Thyroid gland (tissue), 7 donors: ENCODE data around the gene TRIM25.

- PRO-cap, 2 experiments, result peak in 1 of 2 experiments; most common minus-strand start chr17:56596610 (in 1)
- RAMPAGE, long total RNA, 5 experiments, result no peak in any of the 5 experiments
Measured at GRCh38 chr17:56596338-56597228, 3.1 kb downstream of the NOG start.

DNA sequence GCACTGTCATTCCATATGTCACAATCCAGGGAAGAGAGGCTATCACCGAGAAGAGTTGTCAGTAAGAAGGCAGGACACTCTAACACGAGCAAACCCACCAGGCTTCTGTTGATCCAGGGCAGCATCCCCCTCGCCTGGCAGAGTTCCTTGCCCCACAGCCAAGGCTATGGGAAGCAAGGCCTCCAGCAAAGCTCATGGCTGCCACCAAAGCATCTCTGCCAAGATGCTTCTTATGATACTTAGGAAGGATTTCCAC, 23.2 kb downstream of the TRIM25 start:
- PRO-cap, 2 experiments, result no peak in any of the 2 experiments
- RAMPAGE, long total RNA, 5 experiments, result no peak in any of the 5 experiments

- PRO-cap, 2 experiments, result no peak in any of the 2 experiments
- RAMPAGE, long total RNA, 5 experiments, result no peak in any of the 5 experiments
Measured at GRCh38 chr17:56903986-56904790, 9.7 kb downstream of the TRIM25 start.

DNA sequence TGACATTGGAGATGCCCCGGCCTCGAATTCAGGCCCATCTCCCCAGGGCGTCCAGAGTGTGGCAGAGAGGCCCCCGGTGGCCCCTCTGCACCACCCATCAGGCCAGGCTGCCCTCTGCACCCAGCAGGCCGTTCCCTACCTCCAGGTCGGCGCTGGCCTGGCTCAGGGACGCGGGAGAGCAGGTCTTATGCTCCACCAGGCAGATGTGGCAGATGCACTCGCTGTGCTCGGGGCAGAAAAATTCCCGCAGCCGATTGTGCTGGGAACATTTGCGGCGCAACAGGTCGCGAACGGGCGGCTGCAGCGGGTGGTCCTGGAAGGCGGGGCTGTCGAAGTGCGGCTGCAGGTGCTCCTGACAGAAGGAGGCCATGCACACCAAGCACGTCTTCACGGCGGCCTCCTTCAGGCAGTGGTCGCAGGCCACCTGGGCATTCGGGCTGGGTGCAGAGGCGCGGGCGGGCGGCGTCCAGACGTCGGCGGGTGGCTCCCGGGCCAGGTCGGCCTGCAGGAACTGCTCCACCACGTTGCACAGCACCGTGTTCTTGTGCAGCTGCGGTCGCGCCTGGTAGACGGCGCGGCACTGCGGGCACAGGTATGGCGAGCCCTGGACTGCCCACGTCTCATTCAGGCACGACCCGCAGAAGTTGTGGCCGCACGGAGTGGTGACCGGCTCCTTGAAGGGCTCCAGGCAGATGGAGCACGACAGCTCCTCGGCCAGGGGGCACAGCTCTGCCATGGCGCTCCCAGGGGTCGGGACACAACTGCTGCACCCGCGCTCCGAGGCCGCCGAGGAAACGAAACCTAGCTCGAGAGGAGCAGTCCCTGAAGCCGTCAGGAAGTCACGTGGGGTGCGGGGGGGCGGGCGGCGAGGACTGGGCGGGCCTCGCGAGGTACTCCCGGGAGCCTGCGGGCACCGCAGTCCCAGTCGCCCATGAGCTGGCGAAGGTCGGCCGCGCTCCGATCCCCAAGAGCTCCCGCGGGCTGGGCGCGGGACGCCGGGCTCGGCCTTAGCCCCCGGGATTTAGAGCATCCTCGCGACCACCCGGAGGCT, at the start of gene TRIM25:
TRIM25 (minus strand) TSS at position 797 of the 1,051 bp plus-strand sequence.
- PRO-cap, 2 experiments, result peak in 2 of 2 experiments; most common plus-strand start position 924 of the sequence (in 2); most common minus-strand start position 796 of the sequence (in 2)
- RAMPAGE, long total RNA, 5 experiments, result start-site peak on the minus strand in 4 of 5 experiments, centred at positions 792 to 805 of the sequence, 42 to 113 reads per replicate

DNA sequence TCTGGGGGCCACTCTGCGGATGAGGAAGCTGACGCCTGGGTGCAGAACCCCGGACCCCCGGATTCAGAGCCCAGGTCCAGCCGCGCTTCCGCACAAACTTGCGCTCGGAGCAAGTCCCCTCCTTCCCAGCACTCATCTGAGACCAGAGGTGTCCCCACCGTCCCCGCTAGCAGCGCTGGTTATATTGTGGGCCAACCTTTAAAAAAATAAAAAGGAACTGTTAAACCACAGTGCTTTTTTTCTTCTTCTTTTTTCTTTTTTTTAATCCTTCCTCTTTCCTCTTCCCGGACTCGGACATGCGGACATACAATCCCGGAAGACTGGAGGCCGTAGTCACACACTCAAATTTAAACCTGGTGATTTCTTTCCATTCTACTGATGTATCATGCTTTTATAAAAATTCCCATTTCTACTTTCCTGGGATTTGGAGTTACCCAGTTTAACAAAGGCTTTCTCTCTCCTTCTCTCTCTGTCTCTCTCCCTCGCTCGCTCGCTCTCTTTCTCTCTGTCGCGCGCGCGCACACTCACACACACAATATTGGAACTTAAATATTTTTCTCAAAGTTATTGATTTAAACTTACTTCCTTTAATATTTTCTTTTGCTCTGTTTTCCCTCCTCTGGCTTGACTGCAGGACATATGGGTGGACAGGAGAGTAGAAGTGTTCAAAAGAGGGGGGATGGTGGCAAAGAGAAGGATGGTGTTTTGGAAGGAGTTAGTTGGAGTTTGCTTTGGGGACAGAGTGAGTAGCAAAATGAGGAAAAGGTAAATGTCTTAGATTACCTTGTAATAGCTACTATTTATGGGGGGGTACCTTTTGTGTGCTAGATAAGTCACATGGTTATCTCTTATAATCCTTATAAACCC, 688 bp upstream of the TRIM25 start:
- PRO-cap, 2 experiments, result peak in 1 of 2 experiments; most common plus-strand start position 309 of the sequence (in 1); most common minus-strand start position 138 of the sequence (in 1)
- RAMPAGE, long total RNA, 5 experiments, result no peak in any of the 5 experiments

DNA sequence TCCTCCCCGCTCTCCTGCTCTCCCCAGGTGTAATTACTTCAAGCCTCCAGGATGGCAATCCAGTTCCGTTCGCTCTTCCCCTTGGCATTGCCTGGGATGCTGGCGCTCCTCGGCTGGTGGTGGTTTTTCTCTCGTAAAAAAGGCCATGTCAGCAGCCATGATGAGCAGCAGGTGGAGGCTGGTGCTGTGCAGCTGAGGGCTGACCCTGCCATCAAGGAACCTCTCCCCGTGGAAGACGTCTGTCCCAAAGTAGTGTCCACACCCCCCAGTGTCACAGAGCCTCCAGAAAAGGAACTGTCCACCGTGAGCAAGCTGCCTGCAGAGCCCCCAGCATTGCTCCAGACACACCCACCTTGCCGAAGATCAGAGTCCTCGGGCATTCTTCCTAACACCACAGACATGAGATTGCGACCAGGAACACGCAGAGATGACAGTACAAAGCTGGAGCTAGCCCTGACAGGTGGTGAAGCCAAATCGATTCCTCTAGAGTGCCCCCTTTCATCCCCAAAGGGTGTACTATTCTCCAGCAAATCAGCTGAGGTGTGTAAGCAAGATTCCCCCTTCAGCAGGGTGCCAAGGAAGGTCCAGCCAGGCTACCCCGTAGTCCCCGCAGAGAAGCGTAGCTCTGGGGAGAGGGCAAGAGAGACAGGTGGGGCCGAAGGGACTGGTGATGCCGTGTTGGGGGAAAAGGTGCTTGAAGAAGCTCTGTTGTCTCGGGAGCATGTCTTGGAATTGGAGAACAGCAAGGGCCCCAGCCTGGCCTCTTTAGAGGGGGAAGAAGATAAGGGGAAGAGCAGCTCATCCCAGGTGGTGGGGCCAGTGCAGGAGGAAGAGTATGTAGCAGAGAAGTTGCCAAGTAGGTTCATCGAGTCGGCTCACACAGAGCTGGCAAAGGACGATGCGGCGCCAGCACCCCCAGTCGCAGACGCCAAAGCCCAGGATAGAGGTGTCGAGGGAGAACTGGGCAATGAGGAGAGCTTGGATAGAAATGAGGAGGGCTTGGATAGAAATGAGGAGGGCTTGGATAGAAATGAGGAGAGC, 20.7 kb downstream of the AKAP1 start:
- PRO-cap, 2 experiments, result no peak in any of the 2 experiments
- RAMPAGE, long total RNA, 5 experiments, result no peak in any of the 5 experiments

DNA sequence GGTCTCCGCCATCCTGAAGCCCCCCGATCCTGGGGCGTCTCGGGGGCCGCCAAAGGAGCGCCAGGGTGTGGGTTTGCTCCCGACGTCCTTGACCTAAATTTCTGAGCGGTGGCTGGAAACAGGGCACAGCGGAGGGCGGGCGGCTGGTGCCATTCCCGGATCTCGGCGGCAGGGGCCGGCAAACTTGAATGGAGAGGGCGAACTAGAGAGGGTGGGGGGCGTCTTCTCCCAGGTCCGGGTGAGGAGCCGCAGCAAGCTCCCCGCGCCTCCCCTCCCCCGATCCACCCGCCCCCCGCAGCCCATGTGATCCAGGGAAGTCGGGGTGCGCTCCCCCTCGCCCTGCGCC, 435 bp upstream of the MSI2 start:
- PRO-cap, 2 experiments, result peak in 2 of 2 experiments; most common plus-strand start position 104 of the sequence (in 1); most common minus-strand start position 90 of the sequence (in 1)
- RAMPAGE, long total RNA, 5 experiments, result no peak in any of the 5 experiments

DNA sequence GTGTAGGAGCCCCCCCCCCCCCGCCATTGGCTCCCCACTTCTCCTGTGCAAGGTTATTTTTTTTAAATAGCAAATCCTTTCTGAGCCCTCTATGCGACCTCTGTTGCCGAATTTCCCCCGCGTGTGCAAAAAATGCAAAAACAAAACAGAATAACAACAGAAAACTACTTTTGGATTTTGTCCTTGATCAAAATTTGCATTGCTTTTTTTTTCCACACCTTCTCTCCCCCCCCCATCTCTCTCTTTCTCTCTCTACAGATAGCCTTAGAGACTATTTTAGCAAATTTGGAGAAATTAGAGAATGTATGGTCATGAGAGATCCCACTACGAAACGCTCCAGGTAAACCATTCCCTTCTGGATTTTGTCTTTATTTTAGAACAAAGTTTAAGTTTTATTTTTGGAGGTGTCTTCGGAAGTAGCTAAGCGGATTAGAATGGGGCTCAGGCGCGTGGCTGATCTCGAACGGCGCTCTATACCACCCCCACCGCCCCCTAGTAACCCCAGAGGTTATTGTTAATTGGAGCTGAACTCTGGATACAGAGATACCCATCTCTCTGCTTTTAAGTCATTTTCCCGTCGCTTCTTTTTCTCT, 981 bp downstream of the MSI2 start:
- PRO-cap, 2 experiments, result peak in 1 of 2 experiments; most common minus-strand start position 473 of the sequence (in 1)
- RAMPAGE, long total RNA, 5 experiments, result start-site peak on the plus strand in 1 of 5 experiments, centred at position 275 of the sequence, 21 reads per replicate

DNA sequence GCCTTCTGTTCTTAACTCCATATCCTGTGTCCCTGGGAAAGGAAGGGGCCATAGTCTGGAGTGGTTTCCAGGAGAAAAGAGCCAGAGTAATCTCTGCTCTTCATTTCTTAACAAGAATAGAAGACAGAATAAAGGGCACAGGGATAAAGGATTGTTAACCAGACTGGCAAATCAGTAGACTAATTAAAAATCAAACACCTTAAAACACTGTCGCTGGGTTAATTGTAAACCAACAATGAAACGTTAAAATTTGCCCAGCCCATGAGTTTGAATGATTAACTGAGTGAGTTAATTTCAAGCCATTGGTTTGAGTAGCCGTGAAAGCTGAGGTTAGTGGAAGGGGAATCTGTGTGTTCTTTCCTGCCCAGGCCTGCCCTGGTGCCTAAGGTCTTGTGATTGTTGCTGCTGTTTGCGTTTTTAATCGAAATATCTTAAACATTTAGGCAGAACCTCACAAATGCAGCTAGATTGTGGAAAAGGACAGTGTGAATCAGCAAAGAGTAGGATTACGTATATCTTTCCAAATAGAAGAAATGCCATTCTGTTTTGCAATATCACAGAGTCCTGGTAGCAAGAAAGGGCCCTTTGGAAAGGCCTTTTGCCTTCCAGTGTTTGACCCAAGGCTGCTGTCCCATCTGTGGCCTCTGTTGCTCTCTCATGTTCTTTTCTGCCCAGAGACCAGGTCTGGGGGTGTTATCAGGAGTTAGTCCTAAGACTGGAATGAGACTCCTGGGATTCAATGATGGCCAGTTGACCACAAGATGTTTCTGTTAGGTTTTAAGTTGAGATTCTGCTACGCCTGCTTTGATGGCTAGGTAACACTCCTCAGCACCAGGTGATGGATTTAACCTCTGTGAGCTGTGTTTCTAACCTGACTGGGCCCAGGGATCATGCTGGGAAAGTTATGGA, 113.8 kb downstream of the MSI2 start:
- PRO-cap, 2 experiments, result no peak in any of the 2 experiments
- RAMPAGE, long total RNA, 5 experiments, result no peak in any of the 5 experiments

- PRO-cap, 2 experiments, result no peak in any of the 2 experiments
- RAMPAGE, long total RNA, 5 experiments, result no peak in any of the 5 experiments
Measured at GRCh38 chr17:57422747-57423306, 166.5 kb downstream of the MSI2 start.

- PRO-cap, 2 experiments, result no peak in any of the 2 experiments
- RAMPAGE, long total RNA, 5 experiments, result no peak in any of the 5 experiments
Measured at GRCh38 chr17:57549821-57550550, 195.1 kb downstream of the CCDC182 start.

DNA sequence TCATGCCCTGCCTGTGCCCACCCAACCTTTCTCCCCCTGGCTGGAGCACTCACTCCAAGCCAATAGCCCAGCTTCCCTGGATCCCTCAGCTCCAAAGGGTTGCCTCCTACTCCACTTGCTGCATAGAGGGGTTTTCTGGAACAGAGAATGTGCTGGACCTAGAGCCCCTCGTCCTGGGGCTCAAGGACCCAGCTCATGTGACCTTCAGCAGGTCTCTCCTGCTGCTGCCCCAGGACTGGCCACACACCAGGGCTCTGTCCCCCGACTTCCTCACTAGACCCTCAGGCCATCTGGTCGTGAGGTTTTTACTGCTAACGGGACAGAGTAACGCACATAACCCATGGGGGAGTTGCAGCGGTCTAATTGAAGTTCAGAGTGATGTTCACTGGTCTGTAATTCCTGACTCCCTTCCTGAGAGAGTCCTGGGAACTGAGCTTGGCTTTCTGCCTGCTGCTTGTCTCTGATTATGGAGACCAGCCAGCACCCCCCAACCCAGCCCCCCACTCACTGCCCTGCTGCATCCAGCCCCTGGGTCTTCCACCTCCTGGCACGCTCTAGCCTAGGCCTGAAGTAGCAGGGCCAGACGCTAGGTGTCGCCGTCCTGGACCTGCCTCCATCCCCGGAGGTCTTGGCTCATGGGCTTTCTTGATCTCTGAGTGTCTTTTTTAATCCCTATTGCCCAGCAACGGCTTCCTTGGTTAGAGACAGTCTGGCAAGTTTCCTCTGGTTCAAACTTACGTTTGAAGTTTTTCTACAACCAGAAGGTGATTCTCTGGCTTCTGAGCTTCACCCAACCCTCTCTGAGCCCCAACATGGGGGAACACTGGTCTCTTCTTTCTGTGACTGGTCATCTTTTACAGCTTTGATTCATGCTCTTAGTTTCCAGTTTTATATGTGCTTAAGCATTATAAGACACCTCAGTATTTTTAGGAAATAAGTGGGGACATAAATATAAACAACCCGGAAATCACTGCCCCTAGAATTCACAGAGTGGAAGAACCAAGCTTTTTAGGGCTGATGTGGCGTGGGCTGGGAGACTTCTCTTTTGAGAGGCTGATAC, 192.9 kb downstream of the CCDC182 start:
- PRO-cap, 2 experiments, result no peak in any of the 2 experiments
- RAMPAGE, long total RNA, 5 experiments, result no peak in any of the 5 experiments

DNA sequence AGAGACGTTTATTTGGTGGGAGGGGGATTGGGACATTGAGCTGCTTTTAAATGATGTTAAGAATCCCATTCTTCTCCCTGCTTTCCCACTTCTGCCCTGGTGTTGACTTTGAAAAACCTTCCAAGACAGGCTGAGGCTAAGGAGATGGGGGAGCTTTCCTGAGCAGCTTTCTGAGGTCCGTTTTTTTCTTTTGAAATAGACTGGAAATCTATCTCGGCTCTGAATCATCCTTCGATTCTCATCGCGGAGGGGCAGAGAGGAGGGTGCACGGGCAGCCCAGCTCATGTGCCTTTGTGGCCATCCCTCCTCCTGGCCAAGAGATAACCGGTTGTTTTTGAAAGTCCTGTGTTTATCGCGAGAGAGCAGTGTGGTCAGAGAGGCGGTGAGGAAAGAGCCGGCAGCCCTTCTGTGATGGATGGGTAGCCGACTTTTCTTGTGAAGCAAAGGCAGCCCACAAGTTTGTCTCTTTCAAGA, 191.6 kb downstream of the CCDC182 start:
- PRO-cap, 2 experiments, result no peak in any of the 2 experiments
- RAMPAGE, long total RNA, 5 experiments, result no peak in any of the 5 experiments

- PRO-cap, 2 experiments, result no peak in any of the 2 experiments
- RAMPAGE, long total RNA, 5 experiments, result no peak in any of the 5 experiments
Measured at GRCh38 chr17:57600112-57600435, 145.0 kb downstream of the CCDC182 start.

DNA sequence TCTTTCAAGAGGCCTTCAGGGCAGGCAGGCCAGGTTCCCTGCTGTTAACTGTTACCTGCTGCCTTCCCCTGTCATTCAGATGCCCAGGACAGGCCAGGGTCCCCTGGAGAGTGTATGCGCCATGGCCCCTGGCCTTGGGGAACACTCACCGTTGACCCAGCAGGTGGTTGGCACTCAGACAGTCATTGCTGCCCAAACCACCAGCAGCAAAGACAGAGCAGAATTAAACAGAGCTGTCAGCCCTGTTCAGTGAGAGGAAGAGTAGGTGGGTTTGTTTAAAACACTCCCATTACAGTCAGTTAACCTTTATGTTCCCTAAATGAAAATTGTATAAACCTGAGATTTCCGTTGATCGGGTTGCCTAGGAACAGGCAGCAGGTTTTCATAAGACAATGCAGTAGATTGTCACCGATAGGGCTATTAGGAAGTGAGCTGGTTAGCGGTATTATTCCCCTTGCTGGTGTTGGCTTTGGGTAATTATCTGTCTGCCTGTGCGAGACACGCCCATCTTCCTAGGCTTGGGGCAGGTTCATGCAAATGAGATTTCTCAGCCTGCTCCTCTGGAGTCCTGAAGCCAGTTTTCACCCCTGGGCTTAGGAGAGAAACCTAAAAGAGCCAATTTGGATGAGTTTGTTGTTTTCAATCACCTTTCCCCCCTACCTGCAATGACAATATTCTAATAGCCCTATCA, 132.5 kb downstream of the CCDC182 start:
- PRO-cap, 2 experiments, result no peak in any of the 2 experiments
- RAMPAGE, long total RNA, 5 experiments, result no peak in any of the 5 experiments

- PRO-cap, 2 experiments, result peak in 2 of 2 experiments; most common plus-strand start chr17:57861363 (in 2); most common minus-strand start chr17:57861167 (in 1)
- RAMPAGE, long total RNA, 5 experiments, result no peak in any of the 5 experiments
Measured at GRCh38 chr17:57860587-57861795, 11.1 kb upstream of the MRPS23 start.

DNA sequence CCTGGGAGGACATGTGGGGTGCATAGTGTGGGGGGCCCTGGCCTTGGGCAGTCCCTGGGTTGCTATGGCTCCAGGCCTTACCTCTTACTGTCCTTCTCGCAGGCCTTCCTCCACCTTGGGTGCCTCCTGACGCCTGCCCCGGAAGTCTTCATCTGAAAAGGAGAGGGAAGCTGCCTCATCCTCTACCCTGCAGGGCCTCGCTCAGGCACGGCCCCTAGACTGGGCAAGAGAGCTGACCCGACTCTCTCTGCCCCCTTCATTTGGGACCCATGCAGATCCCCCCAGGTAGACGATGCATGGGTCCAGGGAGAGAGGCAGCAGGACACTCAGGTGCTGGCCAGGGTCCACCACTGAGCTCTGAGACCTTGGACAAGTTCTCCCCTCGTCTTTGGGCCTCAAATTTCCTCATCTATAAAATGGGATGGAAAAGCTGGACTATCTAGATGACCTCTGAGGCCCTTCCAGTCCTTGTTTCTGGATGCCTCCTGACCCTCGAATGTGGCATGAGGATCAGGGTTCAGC, 16.6 kb upstream of the MRPS23 start:
- PRO-cap, 2 experiments, result no peak in any of the 2 experiments
- RAMPAGE, long total RNA, 5 experiments, result no peak in any of the 5 experiments

- PRO-cap, 2 experiments, result no peak in any of the 2 experiments
- RAMPAGE, long total RNA, 5 experiments, result no peak in any of the 5 experiments
Measured at GRCh38 chr17:57868418-57869529, 18.9 kb upstream of the MRPS23 start.

- PRO-cap, 2 experiments, result peak in 2 of 2 experiments; most common plus-strand start chr17:57903455 (in 1); most common minus-strand start chr17:57903237 (in 1)
- RAMPAGE, long total RNA, 5 experiments, result no peak in any of the 5 experiments
Measured at GRCh38 chr17:57903010-57903792, 52.0 kb downstream of the CUEDC1 start.

DNA sequence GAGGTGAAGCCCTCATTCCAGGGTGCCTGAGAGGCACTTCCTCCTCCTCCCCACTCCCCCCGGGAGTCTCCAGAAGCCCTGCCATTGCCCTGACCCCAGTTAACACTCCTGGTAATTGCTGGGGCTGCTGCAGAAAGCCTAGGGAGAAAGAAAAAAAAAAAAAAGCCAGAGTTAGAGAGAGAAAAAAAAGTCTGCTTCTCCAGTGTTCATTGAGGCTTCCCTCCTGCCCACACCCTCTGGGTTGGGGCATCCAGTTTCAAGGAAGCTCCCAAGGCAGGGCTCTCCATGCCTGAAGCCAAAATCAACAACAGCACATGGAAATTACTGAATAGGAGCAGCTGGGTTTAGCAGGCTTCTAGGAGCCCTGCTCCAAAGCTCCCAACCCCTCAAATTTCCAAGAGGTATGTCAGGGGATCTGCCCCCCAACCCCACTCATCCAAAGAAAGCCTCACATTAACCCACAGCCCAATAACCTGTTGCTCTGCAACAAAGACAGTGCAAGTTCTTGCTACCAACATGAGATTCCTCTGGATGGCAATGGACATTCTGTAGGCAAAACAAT, 27.9 kb downstream of the CUEDC1 start:
- PRO-cap, 2 experiments, result no peak in any of the 2 experiments
- RAMPAGE, long total RNA, 5 experiments, result no peak in any of the 5 experiments